Glomerular endothelial cell (primary cell): ENCODE results near the gene DNTT.

DNA sequence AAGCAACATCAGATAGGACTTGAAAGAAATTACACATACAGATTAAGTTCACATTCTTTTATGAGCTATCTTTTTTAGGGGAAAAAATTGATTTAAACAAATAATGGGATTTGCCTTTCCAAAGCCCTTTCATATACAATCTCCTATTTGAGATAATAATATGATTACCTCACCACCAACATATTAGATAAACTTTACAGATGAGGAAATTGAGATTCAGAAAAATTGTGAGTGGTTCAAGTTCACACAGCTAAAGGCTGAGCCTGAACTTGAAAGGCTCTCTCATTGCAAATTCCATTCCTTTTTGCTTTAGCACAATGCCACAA is 14.9 kb downstream of the PDLIM1 start:
- RAMPAGE, long total RNA = no peak

GRCh38 chr10:95308450-95309188 is 17.8 kb upstream of the PDLIM1 start:
- RAMPAGE, long total RNA = no peak

- RAMPAGE, long total RNA = no peak
Measured at GRCh38 chr10:95362528-95363248, 71.9 kb upstream of the PDLIM1 start.

GRCh38 chr10:95412446-95413161 is 121.8 kb upstream of the PDLIM1 start:
- RAMPAGE, long total RNA = no peak

DNA sequence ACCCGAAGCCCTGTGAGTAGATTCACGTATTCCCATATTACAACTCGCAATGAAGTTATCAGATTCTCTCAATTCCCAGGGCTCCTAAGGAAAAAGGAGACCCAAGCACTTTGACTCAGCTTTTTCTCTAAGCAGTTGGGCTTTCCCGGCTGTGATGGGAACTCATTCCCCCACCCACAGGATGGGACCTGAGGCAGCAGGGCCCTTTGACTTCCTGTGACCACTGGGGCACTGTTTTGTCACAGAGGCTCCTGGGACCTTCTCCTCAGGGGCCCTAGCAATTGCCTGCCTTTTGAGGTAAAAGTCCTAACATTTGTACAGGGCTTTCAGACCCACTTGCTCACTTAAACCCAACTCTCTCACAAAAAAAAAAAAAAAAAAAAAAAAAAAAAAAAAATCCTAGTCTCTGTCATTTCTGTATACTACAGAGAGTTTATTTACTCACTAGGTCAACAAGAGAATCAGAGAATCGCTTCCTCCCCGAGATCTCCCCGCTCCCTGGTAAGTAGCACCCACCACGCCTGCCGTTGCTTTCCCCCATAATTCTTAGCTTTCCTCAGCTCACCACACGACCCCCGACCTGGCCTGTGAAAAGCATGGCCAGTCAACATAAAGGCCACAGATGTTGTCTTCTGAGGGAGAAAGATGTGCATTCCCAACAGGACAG is 122.9 kb upstream of the PDLIM1 start:
- RAMPAGE, long total RNA = no peak

DNA sequence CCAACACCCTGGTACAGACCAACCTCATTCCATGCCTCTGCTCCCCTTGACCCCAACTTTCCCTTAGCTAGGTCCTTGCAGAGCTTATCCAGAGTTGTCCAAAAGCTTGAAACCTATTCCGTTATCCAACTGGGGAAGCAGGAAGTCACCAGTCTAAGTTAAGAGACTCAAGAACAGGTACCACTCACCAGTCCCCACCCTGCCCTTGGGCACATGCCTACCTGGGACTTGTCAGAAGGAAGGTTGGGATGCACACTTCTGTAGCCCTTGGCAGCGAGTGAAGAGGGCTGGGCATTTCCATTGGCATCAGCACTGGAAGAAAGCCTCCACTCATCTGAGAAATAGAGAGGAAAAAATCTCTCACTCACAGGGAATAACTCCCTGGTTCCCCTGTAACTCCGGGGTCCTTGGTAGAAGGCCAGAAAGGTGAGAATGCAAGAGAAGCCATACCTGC is 131.0 kb upstream of the PDLIM1 start:
- RAMPAGE, long total RNA = no peak

- RAMPAGE, long total RNA = no peak
Measured at GRCh38 chr10:95437532-95438143, 123.5 kb downstream of the SORBS1 start.

- RAMPAGE, long total RNA = no peak
Measured at GRCh38 chr10:95458622-95459201, 102.5 kb downstream of the SORBS1 start.

- RAMPAGE, long total RNA = no peak
Measured at GRCh38 chr10:95474763-95475379, 86.3 kb downstream of the SORBS1 start.

DNA sequence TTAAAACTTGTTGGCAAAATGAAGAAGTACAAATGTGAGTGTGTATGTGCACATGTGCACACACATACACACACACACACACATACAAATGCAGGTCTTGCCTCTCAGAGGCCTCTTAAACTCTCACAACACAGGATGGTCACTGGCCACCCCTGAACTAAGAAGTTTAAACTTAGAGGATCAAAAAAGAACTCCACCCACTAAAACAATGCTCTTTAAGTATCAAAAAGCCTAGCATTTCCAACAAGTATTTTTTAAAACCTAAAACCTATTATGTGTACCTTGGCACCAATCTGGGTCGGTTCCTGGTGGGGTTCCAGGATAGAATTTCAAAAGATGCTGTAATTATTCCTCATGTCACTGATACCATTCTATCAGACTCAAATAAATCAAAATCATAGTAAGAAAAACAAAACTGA is 55.0 kb downstream of the SORBS1 start:
- RAMPAGE, long total RNA = no peak

GRCh38 chr10:95511225-95512358 is 49.6 kb downstream of the SORBS1 start:
- RAMPAGE, long total RNA = no peak

DNA sequence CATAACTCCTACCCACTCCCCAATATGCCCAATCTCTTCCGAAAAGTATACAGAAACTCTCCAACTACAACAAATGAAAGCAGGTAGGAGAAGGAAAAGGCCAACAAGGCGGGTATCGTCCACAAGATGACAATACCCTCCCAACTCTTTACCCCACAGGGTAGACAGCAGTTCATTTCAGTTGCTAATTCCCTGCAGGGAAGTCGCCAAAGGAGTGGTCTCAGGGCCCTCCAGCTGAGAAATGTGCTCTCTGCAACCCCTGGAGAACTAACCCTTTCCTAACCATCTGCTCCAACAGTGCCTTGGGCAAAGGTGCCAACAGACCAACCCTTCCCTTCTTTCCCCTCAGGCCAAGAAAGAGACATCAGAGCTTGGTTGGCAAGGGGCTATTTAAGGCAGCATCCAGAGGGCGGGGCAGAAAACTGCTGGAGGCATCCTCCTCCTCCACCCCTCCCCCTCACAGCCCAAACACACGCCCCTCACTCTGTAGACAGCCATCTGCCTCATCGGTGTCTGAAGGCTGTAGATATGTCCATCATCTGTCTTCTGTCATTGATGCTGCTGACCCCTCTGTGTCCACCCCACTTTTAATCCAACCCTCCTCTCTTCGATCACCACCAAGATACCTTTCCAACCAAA is 1.7 kb downstream of the SORBS1 start:
- RAMPAGE, long total RNA = no peak

DNA sequence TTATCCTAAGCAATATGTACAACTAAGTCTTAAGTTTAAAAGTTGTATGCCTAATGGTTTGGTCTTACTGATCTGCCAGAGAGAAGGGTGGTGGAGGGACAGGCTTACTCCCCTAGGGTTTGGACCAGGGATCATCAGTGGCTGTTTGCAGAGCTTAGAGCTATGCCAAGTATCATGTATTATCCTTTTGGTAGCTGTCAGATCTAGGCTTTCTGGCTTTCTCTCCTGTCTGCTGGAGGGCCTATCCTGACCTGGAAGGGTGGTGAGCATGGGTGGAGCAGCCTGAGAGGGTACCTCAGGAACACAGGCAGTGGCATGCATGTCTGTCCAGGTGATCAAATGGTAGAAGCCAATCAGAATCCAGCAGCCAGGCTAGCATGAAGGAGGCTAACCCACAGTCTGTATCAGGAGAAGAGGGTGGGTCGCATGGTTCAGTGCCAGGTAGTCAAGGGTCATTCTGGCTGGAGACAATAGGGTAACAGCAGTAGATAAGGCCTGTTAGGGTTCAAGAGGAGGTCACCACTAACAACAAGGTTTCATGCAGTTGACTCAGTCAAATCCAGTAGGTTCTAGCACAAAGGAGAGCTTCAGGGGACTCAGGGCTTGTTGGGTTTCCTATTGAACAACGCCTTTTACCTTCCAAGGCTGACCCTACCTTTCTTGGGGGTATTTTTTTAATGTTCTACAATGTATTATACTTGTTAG is 10.4 kb downstream of the ALDH18A1 start:
- RAMPAGE, long total RNA = no peak

- RAMPAGE, long total RNA = no peak
Measured at GRCh38 chr10:95697378-95697973, 3.7 kb upstream of the TCTN3 start.

GRCh38 chr10:95761533-95762269 is 5.7 kb downstream of the ENTPD1 start:
- RAMPAGE, long total RNA = no peak

GRCh38 chr10:96304123-96304666 is at the start of gene DNTT:
DNTT (plus strand) TSS chr10:96304434.
- RAMPAGE, long total RNA = no peak

DNA sequence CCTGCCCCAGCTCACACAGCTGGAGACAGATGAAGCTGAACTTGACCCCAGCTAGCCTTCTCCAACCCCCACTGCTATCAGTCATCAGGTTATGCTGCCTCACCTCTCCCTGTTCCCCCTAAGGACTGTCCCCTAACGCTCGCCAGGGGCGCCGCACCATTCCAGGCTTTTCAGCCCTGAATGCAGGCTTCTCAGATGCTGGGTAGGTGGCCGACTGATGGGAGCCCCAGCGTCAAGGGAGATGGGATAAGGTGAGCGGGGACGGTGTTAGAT is 15.8 kb upstream of the OPALIN start:
- RAMPAGE, long total RNA = no peak

GRCh38 chr10:96521602-96522480 is 8.1 kb upstream of the TLL2 start:
- RAMPAGE, long total RNA = no peak

GRCh38 chr10:96576992-96577572 is 9.7 kb downstream of the TM9SF3 start:
- RAMPAGE, long total RNA = no peak

DNA sequence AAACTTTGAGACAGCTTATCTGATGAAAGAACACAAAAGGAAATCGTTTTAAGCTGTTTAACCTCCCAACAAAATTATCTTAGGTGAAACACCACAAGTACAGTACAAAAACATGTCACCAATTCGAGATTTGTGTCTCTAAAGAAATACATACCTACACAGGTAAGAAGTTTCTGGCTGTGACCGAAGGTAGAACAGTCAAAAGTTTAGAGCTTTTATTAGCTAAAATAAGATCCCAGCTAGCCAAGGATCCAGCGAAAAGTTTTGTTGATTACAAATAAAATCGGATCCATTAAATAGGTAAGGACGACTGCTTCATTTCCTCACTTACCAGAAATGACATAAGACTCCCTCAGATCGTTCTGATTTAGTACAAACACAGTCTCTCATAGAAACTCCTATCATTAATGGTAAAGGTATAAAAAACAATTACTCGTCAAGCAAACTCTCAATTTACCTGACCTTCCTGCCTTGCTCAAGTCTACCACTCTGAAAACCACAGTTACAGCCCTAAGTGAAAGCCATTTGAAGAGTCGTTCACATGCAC is 1.4 kb downstream of the TM9SF3 start:
- RAMPAGE, long total RNA = no peak